ENCODE measurements around the genes GFER, BRICD5, DNASE1L2 and TEDC2.

DNA sequence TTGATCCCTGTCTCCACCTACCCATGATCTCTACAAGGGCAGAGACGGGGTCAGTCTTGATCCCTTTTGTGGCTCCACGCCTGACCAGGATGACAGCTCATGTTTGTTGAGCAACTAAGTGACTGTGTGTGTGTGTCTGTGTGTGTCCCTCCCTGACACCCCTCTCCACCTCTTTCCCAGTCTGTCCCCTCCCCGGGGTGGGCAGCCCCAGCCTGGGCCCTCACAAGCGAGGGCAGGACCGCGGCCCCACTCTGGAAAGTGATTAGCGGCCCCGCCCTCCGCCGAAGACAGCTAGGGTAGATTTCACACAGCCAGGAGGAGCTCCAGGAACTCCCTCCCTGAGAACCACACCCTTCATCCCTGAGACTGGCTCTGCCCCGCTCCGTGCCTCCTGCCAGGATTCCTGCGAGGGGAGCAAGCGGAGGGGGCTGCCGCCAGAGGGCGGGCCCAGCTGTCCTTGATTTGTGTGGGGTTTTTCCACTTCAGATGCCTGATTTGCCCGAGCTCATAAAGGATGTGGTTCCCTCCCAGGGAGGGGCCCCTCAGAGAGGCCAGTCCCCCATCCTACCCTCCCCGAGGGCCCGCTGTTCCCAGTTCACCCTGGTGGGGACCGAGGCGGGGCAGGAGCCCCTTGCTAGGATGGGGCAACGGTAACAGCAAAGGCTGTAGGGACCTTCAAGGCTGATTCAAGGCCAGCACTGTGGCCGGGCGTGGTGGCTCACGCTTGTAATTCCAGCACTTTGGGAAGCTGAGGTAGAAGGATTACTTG, 5.4 kb upstream of the HS3ST6 start:
- PRO-cap, result no peak
- RAMPAGE, long total RNA, 3 experiments, result no peak in any of the 3 experiments

DNA sequence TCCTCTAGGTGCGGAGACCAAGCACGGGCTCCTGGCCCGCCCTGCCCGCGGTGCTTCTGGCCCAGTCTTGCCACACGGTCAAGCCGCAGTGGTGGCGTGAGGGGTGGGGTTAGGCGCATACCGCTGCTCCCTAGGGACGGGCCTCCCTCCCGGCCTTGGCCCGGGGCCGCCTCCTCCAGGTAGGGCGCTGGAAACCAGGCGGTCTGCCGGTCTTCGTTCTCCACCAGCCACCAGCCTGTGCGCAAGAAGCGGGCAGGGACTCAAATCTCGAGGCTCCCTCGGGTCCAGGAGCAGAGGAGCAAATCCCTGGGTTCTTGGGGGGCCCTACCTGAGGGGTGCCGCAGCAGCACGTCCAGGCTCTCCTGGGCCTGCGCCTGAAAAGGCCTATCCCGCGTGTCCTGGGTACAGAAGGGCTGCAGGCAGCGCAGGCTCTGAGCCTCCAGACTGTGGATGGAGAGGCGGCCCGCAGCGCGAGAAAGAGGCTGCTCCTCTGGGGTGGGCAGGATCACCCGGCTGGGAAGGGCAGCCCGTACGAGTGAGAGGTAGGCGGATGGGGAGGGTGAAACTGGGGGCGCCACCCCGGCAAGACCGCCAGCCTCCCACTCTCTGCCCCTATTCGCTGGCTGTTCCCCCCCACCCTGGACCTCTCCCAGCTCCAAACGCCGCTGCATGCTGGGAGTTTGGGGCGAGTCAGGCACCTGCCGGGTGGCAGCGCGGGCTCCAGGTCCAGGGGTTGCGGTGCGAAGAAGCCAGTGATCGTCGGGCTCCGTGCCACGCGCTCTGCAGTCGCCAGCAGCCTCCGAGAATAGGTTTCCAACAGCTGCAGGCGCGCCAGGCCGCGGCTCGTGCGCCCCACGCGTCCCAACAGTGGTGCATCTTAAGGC, 1.4 kb downstream of the NOXO1 start:
- PRO-cap, result no peak
- RAMPAGE, long total RNA, 3 experiments, result no peak in any of the 3 experiments

GRCh38 chr16:1981797-1982987, 923 bp upstream of the NOXO1 start:
- PRO-cap, result no peak
- RAMPAGE, long total RNA, 3 experiments, result no peak in any of the 3 experiments

DNA sequence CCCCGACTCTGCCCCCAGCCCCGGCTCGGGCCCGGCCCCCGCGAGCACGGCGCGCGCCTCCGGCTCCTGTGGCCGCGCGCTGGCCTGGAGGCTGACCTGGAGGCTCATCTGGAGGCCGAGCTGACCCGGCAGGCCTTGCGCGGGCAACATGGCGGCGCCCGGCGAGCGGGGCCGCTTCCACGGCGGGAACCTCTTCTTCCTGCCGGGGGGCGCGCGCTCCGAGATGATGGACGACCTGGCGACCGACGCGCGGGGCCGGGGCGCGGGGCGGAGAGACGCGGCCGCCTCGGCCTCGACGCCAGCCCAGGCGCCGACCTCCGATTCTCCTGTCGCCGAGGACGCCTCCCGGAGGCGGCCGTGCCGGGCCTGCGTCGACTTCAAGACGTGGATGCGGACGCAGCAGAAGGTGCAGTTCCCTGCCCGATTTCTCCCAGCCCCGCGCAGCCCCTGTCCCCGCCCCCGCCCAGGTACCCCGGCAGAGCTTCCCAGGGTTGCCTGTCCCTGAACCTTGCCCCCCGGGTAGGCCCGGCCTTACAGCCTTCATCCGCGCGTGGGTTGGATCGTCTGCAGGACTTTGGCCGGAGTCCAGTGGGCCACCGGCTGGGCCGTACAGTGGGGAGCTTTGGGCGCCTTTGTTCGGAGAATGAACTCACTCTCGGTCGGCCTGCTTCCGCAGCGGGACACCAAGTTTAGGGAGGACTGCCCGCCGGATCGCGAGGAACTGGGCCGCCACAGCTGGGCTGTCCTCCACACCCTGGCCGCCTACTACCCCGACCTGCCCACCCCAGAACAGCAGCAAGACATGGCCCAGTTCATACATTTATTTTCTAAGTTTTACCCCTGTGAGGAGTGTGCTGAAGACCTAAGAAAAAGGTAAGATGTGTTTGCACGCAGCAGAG, at the start of gene GFER:
Gene GFER, plus strand, starts transcription at position 123 of the 899 bp plus-strand sequence.
- PRO-cap, result bidirectional peak, plus-strand start at position 149 of the sequence, minus-strand start outside the sequence
- RAMPAGE, long total RNA, 3 experiments, result no peak in any of the 3 experiments

DNA sequence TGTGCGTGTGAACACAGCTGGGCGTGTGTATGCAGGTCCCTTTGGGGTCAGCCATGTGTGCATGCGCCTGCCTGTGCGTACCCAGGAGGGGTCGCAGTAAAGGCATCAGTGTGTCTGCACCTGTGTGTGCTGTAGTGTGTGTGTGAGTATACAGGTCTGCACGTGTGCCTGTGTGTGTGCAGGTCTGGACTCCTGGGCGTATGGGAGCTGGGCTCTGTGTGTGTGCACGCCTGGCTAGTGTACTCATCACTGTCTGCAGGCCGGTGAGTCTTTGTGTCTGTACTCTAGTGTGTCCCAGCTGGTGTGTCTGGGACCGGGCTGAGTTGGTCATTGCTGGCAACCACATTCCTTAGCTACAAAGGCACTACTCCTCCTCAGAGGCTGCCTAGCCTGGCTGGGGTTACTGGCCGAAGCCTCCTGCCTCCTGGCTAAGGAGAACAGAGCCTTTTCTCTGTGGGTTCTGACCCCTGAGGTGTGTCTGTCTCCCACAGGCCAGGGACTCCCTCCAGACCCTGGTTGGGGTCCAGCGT, 933 bp downstream of the NHERF2 start:
- PRO-cap, result no peak
- RAMPAGE, long total RNA, 3 experiments, result no peak in any of the 3 experiments

DNA sequence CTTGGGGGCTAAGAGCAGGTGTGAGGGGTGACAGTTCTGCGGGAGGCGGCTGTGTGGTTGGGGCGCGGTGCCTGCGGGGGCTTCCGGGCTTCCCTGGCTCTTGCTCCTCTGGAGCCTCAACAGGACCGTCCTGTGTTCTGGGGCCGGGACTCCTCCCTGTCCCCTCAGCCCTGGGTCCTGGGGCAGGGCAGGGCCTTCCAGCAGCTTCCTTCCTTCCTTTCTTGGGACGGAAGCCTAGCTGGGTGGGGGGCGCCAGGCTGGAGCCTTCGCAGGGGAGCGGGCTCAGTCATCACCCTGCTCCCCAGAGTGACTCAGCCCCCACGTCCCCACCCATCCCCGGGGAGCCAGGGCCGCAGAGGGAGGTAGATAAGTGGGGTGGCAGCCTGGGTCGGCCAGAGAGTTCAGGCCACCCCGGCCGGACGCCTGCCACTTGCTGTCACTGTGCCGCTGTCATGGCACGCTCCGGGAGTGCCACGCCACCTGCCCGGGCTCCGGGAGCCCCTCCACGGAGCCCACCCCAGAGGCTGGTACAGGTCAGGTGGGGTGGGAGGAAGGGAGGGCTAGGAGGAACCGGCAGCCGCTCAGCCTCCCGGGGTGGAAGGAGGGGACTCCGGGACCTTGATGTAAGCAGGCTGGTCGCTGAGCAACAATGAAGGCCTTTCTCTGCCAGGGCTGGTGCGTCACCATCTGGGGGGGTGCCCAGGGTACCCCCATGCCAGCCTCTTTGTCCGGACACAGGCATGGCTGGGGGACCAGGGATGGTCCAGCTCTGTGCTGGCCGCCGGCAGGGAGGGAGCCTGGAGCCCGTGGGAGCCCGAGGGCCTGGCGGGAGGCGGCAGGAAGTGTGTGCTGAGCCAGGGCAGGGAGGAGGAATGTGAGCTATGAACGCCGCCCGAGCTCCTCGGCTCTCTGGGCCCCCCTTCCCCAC, 6.5 kb downstream of the NHERF2 start:
- PRO-cap, result no peak
- RAMPAGE, long total RNA, 3 experiments, result start-site peak on the plus strand in 3 of 3 experiments, centred at positions 367 to 400 of the sequence, 47 to 84 reads per replicate

- PRO-cap, result no peak
- RAMPAGE, long total RNA, 3 experiments, result no peak in any of the 3 experiments
These were observed 7.9 kb downstream of the NHERF2 start for GRCh38 chr16:2034530-2035013.

DNA sequence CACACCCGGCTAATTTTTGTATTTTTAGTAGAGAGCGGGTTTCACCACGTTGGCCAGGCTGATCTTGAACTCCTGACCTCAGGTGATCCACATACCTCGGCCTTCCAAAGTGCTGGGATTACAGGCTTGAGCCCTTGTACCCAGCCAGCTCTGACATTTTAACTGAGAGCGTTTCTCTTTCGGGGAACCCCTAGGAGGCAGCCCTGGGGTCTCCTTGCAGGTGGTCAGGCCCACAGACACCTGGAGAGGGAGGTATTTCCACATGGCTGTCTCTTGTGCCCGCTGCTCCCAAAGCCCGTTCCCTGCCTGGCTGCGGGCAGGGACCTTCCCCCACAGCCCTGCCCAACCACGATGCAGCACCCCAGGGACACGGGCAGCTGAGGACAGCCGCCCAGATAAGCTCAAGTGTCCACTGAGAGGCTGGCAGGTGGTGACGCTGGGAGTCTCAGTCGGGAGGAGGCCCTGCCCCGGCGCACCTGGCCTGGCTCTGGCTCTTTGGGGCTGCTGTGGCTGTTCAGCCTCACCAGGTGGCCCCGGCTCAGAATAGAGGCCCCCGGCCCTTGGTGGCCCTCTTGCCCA, 5.6 kb downstream of the NTHL1 start:
- PRO-cap, result no peak
- RAMPAGE, long total RNA, 3 experiments, result no peak in any of the 3 experiments

DNA sequence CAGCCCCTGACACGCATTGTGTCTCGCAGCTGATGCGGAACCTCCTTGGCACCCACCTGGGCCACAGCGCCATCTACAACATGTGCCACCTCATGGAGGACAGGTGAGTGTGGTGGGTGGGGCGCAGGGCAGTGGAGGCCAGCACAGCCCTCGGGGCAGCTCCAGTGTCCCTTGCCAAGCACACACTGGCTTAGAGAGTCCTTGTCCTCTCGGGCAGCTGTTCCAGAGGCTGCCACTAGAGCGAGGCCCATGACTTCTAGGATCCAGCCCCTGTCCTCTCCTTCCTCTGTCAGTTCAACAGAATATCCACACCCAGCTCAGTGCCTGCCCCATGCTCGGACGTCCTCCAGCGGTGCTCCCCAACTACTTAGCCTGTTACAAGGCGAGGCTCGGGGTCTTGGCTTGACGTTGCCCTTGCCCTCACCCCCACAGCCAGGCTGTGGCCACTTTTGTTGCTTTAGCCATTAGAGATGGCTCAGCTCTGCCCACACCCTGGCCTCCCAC, 9.3 kb downstream of the TSC2 start:
- PRO-cap, result no peak
- RAMPAGE, long total RNA, 3 experiments, result no peak in any of the 3 experiments

DNA sequence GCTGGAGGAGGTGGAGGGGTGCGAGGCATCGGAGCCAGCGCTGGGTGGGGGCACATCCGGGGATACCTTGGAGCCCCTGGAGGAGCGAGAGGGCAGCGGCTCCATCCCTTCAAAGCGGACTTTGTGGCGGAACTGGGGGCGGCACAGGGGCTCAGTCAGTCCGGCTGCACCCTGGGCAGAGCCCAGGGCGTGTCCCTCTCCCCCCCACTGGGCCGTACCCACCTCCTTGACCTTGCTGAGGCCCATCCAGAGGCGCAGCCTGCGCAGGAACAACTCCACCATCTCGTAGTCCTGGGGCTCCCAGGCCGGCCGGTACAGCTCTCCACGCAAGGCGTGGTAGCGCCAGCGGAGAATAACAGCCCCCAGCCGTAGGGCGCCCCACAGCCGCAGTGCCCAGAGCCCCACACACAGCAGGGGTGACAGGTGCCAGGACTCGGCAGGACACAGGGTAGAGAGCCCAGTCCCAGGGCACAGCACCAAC, 42.3 kb downstream of the TSC2 start:
- PRO-cap, result no peak
- RAMPAGE, long total RNA, 3 experiments, result no peak in any of the 3 experiments

GRCh38 chr16:2091294-2091928, 43.6 kb downstream of the TSC2 start:
- PRO-cap, result no peak
- RAMPAGE, long total RNA, 3 experiments, result no peak in any of the 3 experiments

DNA sequence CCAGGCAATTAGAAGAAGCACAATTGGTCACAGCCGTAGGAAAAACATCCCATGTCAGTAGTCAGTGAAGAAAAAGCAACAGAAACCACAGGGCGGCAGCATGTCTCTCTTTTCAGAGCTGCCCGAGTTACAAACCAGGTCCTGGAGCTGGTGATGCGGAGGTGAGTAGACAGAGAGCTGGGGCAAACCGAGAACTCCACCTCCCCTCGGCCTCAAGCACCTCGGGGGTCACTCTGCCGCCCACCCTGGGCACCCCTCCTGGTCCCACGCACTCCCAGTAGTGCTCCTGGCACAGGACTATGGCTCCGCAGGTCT, 14.3 kb downstream of the PKD1 start:
- PRO-cap, result no peak
- RAMPAGE, long total RNA, 3 experiments, result no peak in any of the 3 experiments

GRCh38 chr16:2169695-2170941, 14.5 kb downstream of the TRAF7 start:
- PRO-cap, result bidirectional peak, plus-strand start at chr16:2170353, minus-strand start at chr16:2170223
- RAMPAGE, long total RNA, 3 experiments, result no peak in any of the 3 experiments

DNA sequence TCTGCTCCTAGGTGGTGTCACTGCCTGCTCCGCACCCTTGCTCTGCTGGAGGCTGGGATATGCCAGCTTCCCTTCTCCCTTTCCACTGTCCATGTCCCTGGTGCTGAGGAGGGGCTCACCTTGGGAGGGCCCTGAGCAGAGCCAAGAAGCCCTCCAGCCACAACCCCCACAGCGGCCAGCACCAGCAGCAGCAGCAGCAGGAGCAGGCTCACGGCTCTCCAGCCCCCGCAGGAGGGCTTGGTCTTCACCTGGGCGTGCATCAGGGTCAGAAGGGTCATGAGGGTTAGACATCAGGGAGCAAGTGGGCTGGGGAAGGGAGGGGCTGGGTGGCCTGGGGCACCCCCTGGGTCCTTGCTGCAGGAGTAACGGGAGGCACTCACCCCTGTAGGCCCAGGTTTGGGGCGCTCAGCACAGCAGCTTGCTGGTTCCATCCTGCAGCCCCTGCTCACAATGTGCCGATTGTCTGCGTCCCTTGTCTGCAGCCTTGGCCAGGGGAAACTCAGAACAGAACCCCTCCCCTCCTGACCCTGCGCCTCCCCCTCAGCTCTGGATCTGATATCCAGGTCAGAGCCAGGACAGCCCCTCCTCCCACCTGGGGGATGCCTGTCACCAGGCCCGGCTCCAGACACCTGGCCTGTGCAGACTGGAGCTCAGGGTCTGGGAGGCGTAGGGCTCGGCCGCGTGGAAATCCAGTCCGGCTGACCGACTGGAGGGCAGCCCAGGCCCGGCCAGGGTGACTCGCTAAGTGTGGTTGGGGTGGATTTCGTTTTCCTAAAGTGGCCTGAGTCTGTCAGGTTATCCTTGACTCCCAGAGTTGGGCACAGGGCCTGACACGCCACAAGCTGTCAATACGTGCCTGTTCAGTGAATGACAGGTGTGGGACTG, at the start of gene BRICD5:
Gene BRICD5, minus strand, starts transcription at position 461 of the 885 bp plus-strand sequence.
- PRO-cap, result no peak
- RAMPAGE, long total RNA, 3 experiments, result no peak in any of the 3 experiments

GRCh38 chr16:2211915-2213095, 1.6 kb upstream of the BRICD5 start:
- PRO-cap, result bidirectional peak, plus-strand start at chr16:2212259, minus-strand start at chr16:2212143; unidirectional peak, plus-strand start at chr16:2212954
- RAMPAGE, long total RNA, 3 experiments, result no peak in any of the 3 experiments

- PRO-cap, result no peak
- RAMPAGE, long total RNA, 3 experiments, result no peak in any of the 3 experiments
These were observed 1.2 kb upstream of the DNASE1L2 start for GRCh38 chr16:2234679-2235812.

DNA sequence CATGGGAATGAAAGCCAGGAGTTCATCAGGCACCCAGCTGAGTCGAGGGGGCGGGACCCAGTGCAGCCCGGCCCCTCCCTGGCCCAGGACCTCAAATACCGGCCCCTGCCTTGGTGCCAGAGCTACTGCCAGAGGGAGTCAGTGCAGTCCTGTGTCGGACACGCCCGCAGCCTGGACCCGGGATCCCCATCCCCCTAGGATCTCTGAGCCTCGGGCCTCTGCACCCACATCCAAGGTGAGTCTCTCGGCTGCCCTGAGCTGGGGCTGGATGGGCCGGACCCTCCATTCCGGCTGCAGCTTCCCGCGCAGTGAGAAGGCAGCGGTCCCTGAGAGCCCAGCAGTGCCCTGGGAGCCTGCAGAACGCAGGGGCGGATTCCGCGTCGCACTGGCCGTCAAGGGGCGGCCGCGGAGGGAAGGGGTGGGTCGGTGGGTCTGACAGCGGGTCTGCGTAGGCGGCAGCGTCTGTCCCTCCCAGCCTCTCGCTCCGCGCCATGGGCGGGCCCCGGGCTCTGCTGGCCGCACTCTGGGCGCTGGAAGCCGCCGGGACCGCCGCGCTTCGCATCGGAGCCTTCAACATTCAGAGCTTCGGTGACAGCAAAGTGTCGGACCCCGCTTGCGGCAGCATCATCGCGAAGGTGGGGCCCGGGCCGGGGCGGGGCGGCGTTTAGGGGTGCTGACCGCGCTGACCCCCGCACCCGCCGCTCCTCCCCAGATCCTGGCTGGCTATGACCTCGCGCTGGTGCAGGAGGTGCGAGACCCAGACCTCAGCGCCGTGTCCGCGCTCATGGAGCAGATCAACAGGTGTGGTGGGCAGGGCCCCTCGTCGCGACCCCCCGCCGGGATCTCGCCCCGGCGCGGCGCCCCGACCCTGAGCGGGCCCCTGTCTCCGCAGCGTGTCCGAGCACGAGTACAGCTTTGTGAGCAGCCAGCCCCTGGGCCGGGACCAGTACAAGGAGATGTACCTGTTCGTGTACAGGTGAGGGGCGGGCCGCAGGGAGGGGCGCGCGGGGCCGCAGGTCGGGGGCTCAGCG, at the start of gene DNASE1L2:
Gene DNASE1L2, plus strand, starts transcription at position 119 of the 1,031 bp plus-strand sequence.
- PRO-cap, result no peak
- RAMPAGE, long total RNA, 3 experiments, result no peak in any of the 3 experiments

GRCh38 chr16:2331360-2332112, 9.0 kb downstream of the ABCA3 start:
- PRO-cap, result no peak
- RAMPAGE, long total RNA, 3 experiments, result no peak in any of the 3 experiments

GRCh38 chr16:2447795-2448272, 12.1 kb upstream of the TEDC2 start:
- PRO-cap, result no peak
- RAMPAGE, long total RNA, 3 experiments, result no peak in any of the 3 experiments

GRCh38 chr16:2459474-2460552, at the start of gene TEDC2:
TEDC2 (plus strand) TSS chr16:2460109.
- PRO-cap, result unidirectional peak, minus-strand start at chr16:2459959
- RAMPAGE, long total RNA, 3 experiments, result no peak in any of the 3 experiments

Measured in gastrocnemius medialis (tissue), 3 donors.